Diencephalon (tissue), 2 donors: ENCODE data around the genes CD81, TSSC4 and NAP1L4.

DNA sequence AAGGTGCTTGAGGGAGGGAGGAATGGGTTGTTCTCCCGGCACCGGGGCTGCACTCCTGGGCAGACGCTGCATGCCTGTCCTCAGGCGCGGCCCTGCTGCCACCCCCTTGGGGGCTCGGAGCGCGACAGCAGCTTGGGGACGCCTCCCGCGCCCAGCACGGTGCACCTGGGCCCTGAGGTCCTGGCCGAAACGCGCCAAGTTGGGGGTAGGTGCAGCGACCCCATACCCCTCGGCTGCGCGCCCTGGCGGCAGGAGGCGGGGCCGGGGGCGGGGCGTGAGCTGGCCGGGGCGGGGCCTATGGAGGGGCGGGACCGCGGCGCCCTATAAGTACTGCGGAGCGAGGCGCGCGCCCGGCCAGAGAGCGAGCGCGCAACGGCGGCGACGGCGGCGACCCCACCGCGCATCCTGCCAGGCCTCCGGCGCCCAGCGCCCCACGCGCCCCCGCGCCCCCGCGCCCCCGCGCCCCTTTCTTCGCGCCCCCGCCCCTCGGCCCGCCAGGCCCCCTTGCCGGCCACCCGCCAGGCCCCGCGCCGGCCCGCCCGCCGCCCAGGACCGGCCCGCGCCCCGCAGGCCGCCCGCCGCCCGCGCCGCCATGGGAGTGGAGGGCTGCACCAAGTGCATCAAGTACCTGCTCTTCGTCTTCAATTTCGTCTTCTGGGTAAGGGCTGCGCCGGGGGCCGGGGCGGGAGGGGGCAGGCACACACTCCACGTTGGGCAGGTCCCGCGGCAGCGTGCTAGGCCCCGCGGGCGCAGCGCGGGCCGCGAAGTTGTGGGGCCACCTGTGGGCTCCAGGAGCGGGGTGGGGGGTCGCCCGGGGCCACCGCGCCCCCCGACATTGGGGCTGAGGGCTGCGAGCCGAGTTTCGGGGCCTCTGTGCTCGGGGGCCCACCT, at the start of gene CD81:
Gene CD81, plus strand, starts transcription at position 353 of the 891 bp plus-strand sequence.
- RAMPAGE, long total RNA: no peak

DNA sequence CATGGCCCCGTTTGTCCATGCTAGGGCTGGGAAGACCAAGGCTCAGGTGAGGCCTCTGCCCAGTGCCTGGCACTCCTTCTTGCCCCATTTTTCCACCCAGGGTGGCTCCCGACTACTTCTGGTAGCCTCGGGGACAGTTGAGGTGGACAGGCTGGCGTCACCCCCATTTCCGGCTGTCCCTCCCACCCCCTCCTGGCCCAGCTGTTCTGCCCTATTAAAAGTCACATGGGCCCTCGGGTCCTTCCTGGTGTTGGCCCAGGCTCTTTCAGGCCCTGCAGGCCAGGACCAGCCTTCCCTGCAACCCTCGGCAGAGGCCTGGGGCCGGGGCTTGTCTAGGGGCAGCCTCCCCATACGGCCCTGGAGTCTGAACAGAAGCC, 9.5 kb downstream of the CD81 start:
- RAMPAGE, long total RNA: no peak

DNA sequence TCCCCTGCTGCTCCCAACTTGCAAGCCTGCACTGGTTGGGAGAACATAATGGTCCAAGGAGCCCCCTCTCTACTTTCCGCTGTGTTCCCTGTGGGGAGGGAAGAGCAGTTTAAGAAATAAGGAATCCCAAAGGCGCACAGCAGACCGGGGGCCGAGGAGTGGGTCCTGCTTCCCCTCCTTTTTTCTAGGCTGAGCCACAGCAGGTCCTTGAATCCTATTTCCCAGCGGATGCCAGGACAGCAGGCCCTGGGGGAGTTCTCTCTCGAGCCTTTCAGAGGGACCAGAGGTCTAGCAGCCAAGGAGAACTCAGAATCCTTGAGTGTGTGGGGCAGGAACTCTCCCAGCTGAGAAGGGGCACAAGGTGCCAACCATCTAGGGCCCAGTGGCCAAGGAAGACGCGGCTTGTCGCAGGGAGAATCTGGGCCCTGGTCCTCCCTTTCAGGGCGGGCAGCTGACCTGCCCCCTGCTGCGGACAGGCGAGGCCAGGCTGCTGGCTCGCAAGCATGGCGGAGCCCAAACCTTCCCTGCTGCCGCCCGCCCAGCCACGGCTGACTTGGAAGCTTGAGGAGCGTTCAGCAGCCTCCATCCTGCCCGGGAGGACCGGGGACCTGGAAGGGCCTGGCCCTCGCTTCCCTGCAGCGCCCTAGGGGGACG, 1.1 kb upstream of the TSSC4 start:
- RAMPAGE, long total RNA: no peak

- RAMPAGE, long total RNA: start-site peak on the plus strand at chr11:2400737-2400798, 191 and 93 reads in 2 replicates
These were observed at the start of gene TSSC4 for GRCh38 chr11:2399996-2400883. TSS of gene TSSC4 (plus strand) at chr11:2400750.

DNA sequence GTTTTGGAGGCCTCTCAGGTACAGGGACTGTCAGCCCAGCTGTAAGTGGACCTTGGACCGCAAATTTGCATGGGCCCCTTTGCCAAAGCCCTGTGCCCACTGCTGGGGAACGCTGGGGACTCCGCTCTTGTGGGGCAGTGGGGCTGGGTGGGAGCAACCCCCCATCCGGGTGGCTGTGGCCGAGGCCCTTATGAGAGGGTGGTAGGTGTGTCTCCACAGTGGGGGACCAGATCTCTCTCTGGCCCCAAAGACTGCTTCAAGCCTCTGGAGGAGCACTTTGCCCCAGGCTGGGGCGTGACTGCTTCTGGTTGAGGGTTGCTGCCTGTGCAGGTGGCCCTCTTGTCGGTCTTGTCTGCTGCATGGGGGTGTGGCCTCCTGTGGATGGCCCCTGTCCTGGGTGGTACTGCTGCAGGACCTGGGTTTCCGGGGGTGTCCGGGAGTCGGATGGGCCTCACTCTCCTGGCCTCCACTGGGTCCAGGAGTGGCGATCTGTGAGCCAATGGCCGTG, 15.8 kb downstream of the KCNQ1 start:
- RAMPAGE, long total RNA: no peak

DNA sequence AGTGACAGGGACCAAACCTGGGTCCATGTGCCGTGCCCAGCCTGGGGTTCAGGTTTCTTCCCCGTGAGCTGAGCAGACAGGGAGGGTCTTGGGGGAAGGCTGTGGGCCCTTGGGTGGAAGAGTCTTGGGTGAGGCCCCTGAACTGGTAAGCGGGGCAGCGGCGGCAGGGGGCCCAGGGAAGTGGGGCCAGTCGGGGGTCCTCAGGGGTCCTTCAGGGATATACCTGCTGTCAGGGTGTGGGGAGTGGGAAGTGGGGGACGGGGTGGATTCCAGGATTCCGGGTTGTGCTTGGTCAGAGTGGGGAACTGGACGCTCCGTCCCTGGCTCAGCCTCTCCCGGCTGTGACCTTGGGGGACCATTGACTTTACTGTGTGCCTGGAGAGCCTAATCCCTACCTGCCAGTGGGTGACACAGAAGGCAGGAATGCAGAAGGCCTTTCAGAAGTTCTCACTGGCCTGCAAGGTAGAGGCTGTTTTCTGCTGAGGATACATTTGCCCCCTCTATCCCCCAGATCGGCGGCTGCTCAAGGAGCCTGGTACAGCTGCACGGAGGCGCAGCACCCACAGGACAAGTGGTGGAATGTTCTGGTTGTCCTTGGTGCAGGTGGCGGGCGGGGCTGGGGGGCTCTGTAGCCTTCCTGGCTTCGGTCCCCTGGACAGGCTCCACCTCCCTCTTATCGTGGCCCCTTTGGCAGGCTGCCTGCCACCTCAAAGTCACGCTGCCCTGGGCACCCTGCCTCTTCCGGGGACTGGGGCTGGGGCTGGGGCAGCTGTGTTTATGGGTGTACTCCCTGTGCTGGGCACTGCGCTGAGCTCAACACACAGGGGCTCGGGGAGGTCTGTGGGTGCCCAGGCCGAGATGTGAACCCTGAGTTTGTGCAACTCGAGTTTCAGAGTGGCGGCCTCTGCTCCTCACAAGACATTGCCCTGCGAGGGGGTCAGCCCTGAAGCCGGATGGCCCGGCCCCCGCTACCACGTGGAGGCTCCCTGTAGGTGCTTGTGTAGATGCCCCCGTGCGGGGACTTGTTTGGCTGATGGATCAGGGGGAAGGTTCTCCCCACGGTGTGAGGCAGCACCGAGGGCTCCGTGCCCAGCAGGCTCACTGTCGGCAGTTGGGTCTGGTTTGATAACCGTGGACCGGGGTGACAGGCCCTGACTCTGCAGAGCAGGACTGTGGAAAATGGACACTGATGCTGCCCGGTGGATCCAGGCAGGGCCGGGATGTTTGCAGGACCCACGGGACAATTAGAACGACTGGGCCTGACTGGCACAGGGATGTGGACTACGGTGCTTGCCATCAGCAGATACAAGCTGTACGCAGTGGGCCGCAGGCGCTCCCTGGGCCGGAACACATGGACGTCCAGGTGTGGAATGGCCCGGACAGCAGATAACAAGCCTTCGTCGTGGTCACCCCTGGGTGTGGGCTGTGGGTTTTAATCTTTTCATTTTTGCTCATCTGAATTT, 18.6 kb downstream of the KCNQ1 start:
- RAMPAGE, long total RNA: no peak

DNA sequence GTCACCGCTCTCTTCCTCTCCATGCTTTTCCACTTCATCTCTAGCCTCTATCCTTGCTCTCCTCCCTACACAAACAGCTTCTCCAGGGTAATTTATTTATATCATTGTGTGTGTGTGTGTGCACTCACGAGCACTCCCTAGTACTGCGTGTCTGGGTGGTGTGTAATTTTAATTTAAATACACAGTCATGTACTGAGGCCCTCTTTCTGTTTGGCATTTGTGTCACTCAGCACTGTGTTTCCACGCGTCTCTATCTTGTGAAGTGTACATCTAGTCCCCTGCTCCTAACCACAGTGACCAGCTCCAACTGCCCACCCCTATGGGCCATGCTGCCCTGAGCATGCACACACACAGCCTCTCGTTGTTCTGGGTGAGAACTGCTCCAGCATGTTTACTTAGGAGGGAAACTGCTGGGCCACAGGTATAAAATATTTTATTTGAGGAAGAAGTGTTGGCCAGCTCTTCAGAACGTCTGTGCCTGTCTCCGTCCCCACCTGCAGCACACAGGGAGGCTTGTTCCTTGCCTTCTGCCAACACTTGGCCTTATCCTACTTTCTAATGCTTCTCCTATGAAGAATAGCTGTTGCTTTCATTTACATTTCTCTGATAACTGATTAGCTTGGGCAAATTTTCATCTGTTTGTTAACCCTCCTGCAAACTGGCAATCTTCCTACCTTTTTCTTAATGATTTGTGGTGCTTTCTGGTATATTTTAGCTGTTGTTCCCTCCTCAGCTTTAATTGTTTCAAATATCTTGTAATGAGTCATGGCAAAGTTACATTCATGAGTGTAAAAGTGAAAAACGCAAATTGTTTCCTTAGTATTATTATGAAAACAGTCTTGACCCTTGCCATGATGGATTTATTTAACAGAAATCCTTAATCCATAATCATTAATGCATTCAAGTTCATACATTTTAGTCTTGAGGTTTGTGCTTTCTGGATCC, 190.1 kb downstream of the CDKN1C start:
- RAMPAGE, long total RNA: no peak

GRCh38 chr11:2732548-2732940, 153.0 kb downstream of the CDKN1C start:
- RAMPAGE, long total RNA: no peak

GRCh38 chr11:2828550-2829103, 56.9 kb downstream of the CDKN1C start:
- RAMPAGE, long total RNA: no peak

GRCh38 chr11:2891783-2893230, 6.7 kb upstream of the CDKN1C start:
- RAMPAGE, long total RNA: no peak

- RAMPAGE, long total RNA: no peak
These were observed 2.6 kb upstream of the SLC22A18 start for GRCh38 chr11:2899373-2900014.

GRCh38 chr11:2911124-2911901, 9.2 kb downstream of the SLC22A18 start:
- RAMPAGE, long total RNA: no peak

DNA sequence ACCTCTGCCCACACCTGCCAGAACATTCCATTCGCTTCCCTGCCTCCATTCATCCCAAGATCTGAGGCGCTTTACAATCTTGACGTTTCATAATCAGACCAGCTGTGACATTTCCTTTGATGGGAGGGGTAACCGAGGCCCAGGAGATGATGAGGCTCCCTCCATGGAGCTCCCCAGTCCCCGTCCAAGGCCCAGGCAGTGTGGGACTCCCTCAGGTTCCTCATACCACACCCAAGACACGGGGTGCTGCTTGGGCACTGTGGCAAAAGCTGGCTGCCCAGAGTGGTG, 9.8 kb downstream of the SLC22A18 start:
- RAMPAGE, long total RNA: no peak

- RAMPAGE, long total RNA: no peak
These were observed 11.2 kb upstream of the PHLDA2 start for GRCh38 chr11:2940129-2941088.

GRCh38 chr11:2943534-2944370, 14.5 kb upstream of the PHLDA2 start:
- RAMPAGE, long total RNA: no peak

DNA sequence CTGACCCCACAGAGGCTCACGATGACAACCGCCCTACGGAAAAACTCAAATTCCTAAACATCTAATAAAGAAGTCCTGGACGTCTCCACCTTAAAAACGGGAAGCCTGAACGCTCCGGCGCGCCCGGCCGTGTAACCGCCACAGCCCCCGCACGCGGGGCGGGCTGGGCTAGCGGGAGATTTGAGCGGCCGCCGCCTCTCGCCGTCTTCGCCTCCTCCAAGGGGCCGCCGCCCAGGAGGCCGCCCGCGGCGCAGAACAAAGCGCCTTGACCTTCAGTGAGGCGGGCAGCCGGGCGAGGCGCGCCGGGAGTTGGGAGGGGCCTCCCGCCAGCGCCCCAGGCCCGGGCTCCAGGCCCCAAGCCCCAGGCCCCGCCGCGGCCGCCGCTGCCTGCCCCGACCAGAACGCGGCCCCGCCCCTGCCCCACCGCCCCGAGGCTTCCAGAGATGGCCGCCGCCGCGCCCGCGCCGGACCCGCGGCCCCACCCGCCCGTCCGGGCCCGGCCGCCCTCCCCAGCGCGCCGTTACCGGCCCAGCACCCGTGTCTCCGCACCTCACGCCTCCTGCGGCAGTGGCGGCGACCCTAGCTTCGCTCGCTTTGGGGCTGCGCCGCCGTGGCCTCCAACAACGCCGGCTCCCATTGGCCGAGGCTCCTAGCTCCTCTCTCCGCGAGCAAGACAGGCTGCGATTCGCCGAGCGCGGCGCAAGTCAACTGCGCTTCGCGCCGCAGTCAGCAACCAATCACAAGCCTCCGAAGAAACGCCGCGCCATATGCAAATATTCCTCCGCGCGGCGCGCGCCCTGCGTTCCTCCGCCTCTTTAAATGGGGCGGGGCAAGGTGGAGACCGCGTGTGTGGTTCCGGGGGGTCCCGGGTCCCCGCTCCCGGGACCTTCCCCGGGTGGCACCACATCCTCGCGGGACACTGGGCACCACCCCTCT, at the start of gene NAP1L4:
Gene NAP1L4, minus strand, starts transcription at position 625 of the 936 bp plus-strand sequence.
- RAMPAGE, long total RNA: start-site peak on the minus strand centred at position 606 of the sequence, 108 bp wide, 19,742 and 12,839 reads in 2 replicates

- RAMPAGE, long total RNA: no peak
These were observed 12.2 kb upstream of the CARS1 start for GRCh38 chr11:3069370-3069778.

GRCh38 chr11:3155994-3157161, 8.7 kb downstream of the OSBPL5 start:
- RAMPAGE, long total RNA: no peak

DNA sequence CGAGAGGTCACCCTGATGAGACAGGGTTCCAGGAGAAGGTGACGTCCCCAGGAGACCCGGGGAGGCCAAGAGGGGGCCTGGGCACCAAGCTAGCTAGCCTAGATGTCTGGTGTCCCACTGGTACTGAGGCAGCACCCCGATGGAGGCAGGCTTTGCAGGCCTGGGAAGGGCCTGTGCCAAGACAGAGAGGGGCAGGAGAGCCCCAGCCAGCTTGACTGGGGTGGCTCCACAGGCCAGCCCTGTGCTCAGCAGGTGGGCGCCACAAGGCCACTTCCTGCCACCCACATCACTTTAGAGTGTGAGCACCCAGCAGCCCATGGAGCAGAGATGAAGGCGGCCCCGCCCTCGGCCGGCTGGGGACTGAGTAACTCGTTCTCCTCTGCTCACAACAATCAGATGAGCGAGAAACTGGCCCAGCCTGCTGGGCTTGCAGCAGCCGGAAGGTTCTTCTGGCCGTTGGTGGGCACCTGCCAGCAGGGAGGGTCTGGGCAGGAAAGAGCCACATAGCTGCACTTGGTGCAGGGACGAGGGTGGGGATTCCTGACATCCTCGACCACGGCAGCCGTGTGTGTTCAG, 7.7 kb downstream of the OSBPL5 start:
- RAMPAGE, long total RNA: no peak

DNA sequence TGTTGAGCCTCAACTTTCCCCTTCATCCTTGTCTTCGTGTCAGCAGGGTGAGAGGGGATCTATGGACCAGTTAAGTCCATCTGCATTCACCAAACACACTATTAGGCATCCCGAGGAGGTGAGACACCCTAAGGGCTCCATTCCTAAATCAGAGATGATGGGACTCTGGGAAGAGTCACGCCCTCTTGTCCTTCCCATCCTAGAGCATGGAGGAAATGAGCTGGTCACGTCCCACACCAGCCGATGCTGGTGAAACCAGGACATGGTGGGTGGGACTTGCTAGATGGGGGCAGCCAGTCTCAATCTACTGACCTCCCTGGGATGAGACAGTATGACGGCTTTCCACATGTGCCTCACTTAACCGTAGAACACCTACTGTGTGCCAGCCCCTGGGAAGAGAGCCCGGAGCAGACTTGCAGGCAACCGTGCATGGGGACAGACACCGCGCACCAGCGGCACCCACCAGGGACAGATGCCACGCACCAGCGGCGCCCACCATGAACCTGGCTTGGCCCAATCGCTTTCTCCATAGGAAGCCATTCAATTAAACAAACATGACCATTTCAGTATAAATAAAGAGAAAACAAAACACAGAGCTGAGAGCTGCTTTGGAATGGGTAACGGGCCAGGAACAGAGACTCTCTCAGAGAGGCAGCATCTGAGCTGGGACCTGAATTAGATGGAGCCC, 3.8 kb downstream of the OSBPL5 start:
- RAMPAGE, long total RNA: no peak